LHCN-M2 (cell line): ENCODE measurements around the genes ZDHHC23 and GAP43.

DNA sequence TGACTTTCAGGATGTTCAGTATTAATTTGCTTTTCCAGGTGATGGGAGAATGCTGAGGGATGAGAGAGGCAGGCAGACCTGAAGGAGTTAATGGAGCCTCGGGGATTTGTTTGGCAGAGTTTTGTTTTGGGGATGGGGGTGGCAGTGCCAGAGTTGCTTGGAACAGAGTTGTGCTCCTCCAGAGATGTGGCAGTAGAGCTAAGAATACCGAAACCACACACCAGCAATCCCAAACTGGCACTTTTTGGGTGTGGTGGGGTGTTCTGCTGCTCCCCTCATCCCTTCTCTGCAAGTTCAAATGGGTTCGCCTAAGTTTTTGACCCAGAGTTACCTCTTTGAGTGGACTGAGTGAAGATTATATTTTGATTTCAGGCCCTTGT, 1.5 kb downstream of the BOC start:
- RAMPAGE, long total RNA: no peak

GRCh38 chr3:113254454-113254773, 43.1 kb downstream of the BOC start:
- RAMPAGE, long total RNA: no peak

DNA sequence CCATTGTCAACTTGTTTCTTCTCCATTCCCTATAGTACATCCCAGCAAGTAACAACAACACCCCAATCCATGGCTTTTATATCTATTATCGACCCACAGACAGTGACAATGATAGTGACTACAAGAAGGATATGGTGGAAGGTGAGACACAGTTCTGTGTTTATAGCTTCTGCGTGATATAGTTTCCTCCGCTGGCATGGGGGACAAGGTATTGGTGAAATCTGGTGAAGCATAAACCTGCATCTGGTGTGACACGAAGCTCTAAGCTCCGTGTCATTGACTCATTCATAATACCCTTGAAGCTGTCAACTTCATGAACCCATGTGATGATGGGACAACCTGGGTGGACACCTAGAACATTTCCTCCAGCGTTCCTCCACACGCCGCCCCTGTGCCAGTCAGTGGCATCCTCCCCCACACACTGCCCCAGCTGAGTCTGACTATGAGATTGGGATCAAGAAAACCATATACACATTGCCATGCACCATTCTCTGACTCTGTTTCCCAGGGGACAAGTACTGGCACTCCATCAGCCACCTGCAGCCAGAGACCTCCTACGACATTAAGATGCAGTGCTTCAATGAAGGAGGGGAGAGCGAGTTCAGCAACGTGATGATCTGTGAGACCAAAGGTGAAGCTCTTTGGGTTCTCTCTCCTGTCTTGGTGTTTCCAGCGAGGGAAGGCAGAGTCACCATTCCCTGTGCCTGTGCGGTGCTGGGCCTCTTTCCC, 69.3 kb downstream of the BOC start:
- RAMPAGE, long total RNA: no peak

DNA sequence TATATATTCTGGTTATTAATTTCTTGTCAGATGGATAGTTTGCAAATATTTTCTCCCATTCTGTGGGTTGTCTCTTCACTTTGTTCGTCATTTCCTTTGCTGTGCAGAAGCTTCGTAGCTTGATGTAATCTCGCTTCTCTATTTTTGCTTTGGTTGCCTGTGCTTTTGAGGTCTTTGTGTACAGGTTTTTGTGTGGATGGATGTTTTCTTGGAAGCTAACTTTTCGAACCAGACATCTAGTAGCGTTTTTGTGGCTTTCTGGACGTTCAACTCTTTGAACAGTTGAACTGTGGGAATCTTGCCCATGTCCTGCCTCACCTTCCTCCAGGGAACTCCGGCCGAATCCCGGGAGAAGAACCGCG, 70.7 kb downstream of the USF3 start:
- RAMPAGE, long total RNA: no peak

GRCh38 chr3:113691349-113692208, 4.9 kb downstream of the USF3 start:
- RAMPAGE, long total RNA: no peak

DNA sequence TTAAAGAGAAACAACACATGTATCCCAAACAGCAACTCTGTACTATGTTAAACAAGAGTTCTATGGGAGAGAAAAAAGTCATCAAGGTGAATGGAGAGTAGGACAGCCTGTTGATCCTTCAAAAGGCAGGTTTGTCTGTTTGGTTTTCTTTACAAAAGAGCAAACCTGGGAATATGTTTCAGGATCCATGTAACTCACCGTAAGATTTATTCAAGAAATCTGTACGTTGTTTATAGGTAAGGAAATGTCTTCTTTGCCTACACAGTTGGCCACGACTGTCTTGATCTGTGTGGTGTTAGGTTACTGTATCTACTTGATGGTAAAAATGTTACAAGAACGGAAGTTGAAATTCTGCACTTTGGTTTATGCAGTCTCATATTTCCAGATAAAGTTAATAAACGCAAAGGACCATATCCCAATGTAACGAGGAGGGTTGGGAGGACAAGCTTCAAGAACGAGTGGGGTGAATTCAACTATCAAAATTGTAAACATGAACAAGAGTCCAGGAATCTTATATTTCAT, 1.1 kb downstream of the USF3 start:
- RAMPAGE, long total RNA: no peak

- RAMPAGE, long total RNA: no peak
Observed at GRCh38 chr3:113947596-113948352, at the start of gene ZDHHC23. TSS of gene ZDHHC23 (plus strand) at chr3:113948013.

- RAMPAGE, long total RNA: no peak
Observed at GRCh38 chr3:114396921-114397627, 103.2 kb downstream of the TIGIT start.

DNA sequence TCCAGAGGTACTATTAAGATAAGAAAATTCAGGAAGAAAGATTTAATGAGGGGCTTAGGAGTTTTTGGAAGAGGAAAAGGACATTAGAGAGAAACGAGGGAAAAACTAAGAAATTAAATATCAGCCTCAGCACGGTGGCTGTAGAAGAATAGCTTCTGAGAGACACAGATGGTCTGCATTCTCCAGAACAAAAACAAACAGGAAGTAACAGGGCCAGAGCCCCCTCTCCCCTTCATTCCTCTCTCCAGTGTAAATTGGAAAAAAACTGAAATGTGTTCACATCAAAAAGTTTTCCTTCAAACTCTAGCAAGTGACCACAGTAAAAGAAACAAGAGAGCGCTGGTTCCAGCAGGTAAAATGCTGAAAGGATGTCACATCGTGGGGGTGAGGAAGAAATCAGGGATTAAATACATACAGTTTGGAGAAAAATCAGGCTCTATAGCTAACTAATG, 116.5 kb downstream of the TIGIT start:
- RAMPAGE, long total RNA: no peak

GRCh38 chr3:114427868-114428578, 134.2 kb downstream of the TIGIT start:
- RAMPAGE, long total RNA: no peak

GRCh38 chr3:114571274-114571808, 277.5 kb downstream of the TIGIT start:
- RAMPAGE, long total RNA: no peak

- RAMPAGE, long total RNA: no peak
Observed at GRCh38 chr3:114623228-114623621, 329.4 kb downstream of the TIGIT start.

- RAMPAGE, long total RNA: no peak
Observed at GRCh38 chr3:114658973-114659804, 365.4 kb downstream of the TIGIT start.

DNA sequence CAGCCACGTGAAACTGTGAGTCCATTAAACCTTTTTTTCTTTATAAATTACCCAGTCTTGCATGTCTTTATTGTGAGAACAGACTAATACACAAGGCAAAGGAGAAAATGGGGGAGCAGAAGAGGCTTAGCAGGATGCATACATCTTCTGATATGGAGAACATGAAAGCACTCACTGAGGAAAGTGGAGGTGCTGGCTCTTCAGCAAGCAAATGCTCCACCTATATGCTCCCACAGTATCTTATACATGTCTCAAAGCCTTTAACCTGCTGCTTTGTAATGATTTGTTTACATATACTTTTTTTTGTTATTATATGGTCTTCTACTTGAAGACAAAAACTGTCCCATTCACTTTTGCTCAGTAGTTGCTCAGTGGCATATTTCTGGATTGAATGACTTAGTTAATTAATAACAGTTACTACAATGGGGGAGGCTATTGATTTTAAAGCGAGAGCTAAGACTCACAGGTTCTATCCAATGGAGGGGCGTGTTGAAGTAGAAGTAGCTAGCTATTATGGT, 365.1 kb downstream of the ZBTB20 start:
- RAMPAGE, long total RNA: no peak

DNA sequence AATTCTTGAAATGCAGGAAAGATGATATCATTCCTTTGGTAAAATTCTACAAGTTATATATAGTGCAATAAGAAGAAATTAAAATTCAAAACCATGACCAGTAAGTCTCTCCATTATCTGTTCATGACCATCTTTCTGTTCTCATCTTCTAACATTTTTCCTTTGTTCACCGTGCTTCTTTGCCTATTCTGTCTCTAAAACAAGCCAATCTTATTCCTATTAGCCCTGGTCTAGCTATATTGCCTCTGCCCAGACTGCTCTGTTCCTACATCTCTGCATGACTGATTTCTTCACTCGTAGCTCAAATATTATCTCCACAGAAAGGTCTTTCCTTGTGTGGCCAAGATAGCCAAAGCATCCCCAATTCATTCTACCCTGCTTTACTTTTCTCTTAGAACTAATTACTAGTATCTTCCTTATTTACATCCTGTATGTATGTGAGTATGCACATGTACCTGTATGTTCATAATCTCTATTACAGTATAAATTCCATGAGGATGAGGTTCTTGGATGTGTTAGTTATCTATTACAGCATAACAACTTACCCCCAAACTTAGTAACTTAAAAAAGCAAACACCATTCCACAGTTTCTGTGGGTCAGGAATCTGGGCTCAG, 310.2 kb downstream of the ZBTB20 start:
- RAMPAGE, long total RNA: no peak

- RAMPAGE, long total RNA: no peak
Observed at GRCh38 chr3:114892045-114892602, 255.0 kb downstream of the ZBTB20 start.

DNA sequence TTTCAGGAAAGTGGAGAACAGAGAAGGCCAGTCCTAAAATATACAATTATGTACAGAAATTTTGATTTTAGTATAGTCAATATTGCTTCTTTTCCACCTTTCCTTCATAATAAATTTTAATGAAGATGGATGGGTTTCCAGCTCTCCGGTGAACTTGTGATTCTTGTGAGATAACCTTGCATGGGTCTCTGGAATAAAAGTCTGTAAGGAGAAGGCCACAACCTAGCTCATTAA, 21.5 kb upstream of the ZBTB20 start:
- RAMPAGE, long total RNA: no peak

DNA sequence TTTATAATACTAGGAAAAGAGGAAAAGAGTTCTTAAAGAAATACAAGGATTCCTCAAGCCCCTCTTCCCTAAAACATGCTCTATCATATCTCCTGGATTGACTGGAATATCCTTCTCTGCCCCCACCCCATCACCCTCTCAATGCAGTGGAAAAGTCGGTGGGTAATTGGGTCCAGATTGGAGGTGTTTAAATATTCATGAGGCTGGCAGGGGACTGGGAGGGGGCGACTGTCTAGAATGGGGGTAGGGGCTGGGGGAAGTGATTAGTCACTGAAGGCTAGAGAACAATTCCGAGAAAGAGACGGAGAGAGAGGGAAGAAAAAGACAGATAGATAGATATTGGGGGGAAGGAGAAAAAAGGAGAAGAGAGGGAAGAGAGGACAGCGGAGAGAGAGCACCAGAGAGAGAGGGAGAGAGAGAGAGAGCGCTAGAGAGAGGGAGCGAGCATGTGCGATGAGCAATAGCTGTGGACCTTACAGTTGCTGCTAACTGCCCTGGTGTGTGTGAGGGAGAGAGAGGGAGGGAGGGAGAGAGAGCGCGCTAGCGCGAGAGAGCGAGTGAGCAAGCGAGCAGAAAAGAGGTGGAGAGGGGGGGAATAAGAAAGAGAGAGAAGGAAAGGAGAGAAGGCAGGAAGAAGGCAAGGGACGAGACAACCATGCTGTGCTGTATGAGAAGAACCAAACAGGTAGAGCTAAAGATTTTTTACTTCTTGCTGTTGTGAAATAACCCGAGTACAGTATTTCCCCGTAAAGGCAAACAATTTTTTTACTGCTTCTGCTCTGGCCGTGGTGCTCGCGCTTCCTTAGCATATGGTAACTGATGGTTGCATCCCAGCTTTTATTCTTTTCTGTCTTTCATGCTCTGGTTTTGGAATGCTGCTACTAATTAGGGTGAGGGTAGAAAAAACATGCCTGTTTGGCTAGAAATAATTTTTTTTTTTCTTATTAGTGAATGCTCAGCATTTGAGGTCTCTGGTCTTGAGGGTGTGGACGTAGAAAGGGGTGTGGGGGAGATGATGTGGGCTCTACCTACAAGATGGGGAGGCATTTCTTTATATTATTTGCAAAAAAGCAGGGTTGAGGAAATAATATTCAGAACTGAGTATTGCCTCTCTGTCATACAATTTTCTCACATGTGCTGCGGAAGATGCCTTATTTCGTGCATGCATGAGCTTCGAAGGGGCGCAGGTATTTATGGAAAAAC, at the start of gene GAP43:
TSS of gene GAP43 (plus strand) at position 476 of the 1,203 bp plus-strand sequence.
- RAMPAGE, long total RNA: no peak

DNA sequence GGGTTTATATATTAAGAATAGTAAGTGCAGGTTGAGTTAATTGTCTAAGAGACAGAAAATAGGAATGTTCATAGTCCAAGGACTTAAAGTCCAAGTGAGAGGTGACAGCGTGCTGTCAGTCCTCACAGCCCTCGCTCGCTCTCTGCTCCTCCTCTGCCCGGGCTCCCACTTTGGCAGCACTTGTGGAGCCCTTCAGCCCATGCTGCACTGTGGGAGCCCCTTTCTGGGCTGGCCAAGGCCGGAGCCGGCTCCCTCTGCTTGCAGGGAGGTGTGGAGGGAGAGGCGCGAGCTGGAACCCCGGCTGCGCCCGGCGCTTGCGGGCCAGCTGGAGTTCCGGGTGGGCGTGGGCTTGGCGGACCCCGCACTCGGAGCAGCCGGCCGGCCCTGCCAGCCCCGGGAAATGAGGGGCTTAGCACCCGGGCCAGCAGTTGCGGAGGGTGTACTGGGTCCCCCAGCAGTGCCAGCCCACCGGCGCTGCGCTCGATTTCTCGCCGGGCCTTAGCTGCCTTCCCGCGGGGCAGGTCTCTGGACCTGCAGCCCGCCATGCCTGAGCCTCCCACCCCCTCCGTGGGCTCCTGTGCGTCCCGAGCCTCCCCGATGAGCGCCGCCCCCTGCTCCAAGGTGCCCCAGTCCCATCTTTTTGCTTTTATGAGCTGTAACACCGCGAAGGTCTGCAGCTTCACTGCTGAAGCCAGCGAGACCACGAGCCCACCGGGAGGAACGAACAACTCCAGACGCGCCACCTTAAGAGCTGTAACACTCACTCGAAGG, 168.2 kb downstream of the GAP43 start:
- RAMPAGE, long total RNA: no peak

- RAMPAGE, long total RNA: no peak
Observed at GRCh38 chr3:116359741-116360068, 85.6 kb downstream of the LSAMP start.